GM12891 (cell line): ENCODE data around the genes GBP7 and BARHL2.

GRCh38 chr1:87854116-87854552 lies 525.5 kb downstream of the LMO4 start:
- RRBS: no CpG with 5 or more reads among the region's 5 CpGs

GRCh38 chr1:88327504-88328336 lies 356.4 kb upstream of the PKN2 start:
- RRBS: no CpG with 5 or more reads among the region's 3 CpGs

- RRBS: no CpG with 5 or more reads among the region's 2 CpGs
Observed at GRCh38 chr1:89045224-89045665, 19.8 kb downstream of the GBP1 start.

- RRBS: no CpG with 5 or more reads among the region's 7 CpGs
Observed at GRCh38 chr1:89127730-89128087, 1.8 kb upstream of the GBP2 start.

DNA sequence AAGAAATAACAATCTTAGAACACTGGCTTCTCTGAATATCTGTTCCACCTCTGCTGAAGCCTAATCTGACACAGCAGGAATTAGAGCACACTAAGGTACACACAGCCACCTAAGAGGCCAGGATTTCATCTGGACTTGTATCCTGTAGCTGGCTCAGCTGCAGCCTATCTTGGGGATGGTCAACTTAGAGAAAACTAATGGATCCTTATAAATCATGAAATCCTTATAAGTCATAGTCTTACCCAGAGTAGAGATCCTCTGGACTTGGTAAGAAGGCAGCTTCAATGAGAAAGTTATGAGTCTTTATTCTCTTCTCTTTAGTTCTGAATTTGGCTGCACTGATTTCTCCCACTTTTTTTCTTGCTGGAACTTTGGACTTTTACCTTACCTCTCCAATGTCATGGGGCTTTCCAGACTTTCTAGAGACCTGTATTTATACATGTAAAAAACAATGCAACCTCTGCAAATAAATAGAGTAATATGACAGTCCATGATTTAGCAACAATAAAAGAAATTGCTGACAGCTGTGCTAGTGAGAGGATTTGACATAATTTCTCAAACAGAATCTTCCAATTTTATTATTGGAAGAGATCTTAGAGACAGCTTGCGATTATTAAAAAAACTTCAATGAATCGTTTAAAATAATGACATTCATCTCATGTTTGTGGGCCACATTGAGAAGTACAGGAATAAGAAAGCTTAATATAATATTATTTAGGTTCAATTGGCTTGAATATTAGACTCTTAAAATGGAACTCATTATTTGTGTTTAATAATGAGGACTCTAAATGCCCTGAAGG lies at the start of gene GBP7:
Gene GBP7, minus strand, starts transcription at position 325 of the 800 bp plus-strand sequence.
- RRBS: no CpG with 5 or more reads among the region's 2 CpGs

GRCh38 chr1:89262017-89263039 lies 10.3 kb downstream of the GBP5 start:
- RRBS: no CpG with 5 or more reads among the region's 7 CpGs

GRCh38 chr1:89310438-89310761 lies 37.7 kb upstream of the GBP5 start:
- RRBS: no CpG with 5 or more reads among the region's 1 CpG

DNA sequence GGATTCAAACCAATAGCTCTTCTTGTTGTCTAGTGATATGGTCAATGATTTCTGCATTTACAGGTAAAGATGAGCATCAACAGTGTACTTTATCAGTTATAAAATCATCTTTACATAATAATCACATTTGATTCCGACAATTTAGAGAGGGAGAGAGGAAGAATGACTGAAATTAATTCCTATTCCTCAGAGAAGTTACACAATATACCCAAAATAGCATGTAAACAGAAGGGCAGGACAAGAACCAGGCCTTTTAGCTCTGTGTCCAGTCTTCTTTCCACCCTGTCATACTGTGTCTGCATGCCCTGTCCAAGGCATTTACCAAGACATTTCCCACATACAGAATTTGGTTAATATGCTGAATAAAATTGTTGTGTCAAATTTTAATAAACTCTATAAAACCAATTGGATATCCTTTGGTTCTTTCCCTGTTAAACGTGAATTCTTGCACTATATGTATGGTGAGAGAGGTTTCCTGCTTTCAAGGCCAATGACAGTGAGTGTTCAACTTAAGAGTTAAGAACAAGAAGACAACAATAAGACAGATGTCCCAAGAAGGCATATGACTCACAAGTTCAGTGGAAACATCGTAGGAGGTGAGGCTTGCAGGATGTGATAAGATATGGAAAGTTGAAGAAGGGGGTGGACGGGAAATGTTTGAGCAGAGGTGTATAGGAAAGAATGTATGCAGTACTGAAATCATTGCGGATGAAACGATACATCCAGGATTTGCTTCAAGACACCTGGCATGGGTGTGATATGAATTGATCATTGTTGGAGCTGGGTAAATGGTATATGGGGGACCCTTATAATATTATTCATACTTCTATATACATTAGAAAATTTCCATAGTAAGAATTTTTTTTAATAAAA lies 20.8 kb downstream of the LRRC8B start:
- RRBS: no CpG with 5 or more reads among the region's 6 CpGs

DNA sequence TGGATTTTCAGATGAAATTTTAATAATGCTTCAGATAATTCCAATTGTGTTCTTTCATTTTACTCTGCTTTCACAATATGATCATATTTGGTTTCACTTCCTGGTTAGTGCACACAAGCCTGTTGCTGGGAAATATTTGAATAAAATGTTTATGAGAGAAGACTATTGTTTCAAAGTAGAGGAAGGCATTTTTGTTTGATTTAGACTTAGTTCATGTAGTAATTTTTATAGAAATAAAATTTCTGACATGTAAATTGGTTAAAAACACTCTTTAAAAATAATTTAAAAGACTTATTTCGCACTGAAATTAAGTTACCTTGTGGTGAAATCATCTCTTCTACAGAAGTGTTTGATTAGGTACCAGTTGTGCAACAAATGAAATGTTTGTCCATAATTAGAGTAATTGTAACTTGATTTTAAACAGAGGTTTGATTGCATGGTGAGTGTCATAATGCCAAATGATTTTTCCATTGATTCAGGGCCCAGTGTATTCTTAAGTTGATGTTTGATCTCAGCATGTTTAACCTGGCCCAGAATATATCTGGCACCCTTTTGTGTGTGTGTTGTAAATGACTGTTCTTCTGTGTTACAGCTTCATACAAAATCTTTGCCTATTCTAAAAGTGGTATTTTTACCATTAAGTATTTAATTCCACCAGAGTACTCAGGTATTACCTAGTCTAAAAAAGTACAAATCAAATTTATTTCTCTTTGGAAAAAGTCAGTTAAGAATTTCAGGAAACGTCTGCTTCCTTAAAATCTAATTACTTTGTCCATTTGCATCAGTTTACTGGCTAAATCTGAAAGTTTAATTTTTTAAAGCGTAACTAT lies 28.5 kb downstream of the LRRC8B start:
- RRBS: no CpG with 5 or more reads among the region's 3 CpGs

DNA sequence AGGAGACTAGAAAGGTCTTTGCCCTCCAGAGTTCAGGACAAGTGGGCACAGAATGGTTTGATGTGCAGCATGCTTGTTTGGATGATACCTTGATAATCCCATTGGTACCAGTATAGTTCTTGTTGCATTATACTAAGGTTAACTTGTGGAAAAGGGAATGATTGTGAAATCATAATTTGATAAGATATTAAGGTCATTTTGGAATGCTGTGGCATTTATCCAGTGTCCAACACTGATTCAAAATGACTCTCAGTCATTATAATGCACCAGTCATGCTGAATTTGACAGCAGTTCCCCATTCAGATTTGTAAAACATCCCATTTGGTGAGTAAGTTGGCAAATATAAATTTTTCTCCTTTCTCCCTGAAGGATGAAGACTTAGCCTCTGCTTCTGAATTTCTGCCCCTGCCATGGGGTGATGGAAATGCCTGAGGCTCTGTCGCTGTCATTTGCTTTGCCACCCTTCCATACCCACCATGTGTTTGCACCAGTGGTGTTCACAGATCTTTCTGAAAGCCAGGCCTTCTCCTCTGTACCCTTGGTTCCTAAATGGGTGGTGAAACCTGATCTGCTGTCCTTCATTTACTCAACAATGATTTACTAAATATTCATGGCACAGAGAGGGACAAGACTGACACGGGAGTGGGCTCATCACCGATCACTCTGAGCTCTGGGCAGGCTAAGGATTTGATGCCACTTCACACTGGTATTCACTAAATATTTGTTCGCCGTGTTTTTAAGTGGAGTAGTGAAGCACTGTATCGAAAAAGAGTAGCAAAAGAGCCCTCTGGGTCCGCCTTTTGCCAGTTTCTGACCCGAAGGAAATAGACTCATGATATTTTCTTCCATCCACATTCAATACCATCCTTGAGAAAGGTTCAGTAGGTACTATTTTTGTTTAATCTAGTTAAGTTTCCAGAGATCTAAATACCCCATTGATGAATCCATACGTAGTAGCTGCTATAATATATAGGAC lies 40.8 kb downstream of the LRRC8B start:
- RRBS: no CpG with 5 or more reads among the region's 9 CpGs

- RRBS: no CpG with 5 or more reads among the region's 7 CpGs
Observed at GRCh38 chr1:89727705-89728218, 93.1 kb upstream of the LRRC8D start.

DNA sequence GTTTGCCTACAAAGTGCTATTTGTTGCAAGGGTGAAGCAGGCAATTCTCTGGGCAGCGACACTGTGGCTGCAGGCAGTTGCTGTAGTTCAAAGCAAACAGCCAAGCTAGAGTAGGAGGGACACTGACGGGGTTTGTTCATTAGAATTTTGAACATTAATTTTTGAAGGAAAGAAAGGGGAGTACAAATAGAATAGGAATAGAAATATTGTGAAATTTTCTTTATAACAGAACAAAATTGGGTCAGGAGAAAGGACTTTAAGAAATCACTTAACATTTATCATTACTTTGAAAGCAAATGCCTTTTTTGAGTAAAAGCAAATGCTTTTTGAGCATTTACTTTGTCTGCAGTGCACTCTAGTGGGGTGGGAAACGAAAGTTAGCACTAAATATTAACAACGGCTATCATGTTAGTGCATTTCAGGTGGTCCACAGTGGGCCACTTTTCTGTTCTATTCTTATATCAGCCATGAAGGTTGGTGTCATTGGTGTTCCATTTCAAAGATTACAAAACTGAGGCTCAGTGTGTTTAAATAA lies 13.2 kb downstream of the LRRC8D start:
- RRBS: no CpG with 5 or more reads among the region's 4 CpGs

GRCh38 chr1:89844334-89844727 lies 23.5 kb downstream of the LRRC8D start:
- RRBS: no CpG with 5 or more reads among the region's 5 CpGs

- RRBS: no CpG with 5 or more reads among the region's 4 CpGs
Observed at GRCh38 chr1:90031879-90032555, 37.1 kb downstream of the ZNF326 start.

DNA sequence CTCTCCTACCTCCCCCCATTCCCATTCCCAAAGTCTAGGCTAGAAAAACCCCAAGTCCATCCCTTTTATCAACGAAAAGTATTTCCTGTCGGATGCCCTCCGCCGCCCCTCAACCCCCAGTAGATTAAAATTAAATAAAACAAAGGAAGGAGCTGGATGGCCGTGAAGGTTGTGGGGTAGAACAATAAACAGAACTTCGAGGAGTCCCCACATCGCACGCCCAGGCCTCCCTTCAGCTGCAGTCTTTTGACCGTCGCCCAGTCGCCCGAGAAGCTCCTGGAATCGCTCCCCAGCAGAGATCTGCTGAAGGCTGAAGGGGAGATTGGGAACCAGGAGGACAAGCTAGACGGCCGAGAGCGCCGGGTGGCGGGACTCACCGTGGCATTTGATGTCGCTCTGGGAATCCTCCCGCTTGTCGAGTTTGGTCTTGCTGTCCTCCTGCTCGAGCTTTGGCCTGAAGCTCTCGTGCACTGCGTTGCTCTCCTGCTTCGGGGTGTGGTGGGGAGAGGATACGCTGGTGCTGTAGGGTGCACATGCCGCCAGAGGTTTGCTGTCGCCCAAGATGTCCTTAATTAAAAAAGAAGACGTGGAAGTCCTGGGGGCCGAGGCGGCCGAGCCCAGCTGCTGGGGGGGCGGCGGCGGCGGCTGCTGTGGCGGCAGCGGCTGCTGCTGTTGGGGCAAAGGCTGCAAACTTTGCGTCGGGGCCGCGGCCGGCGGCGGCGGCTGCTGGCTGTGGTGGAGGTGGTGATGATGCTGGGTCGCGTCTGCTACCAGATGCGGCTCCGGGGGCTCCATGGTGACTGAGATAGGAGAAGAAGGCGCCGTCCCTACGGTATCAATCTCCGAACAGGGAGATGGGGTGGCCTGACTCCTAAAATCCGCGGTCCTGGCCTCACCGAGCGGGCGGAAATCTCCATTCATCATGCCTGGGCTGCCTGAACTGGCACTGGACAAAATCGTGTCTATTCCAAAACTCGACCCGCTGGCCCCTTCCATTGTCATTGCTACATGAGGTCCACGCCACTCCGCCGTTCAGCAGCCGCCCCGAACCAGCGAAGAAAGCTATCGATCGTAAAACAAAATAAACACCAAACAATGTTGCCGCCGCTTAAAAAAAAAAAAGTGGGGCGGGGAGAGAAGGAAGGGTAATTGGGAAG lies at the start of gene BARHL2:
Gene BARHL2, minus strand, starts transcription at position 1,109 of the 1,157 bp plus-strand sequence.
- RRBS: 4% methylated on average over 8 of the region's 74 CpGs

- RRBS: no CpG with 5 or more reads among the region's 5 CpGs
Observed at GRCh38 chr1:90969057-90969832, 52.6 kb downstream of the ZNF644 start.

GRCh38 chr1:91020940-91021849 lies 640 bp downstream of the ZNF644 start:
- RRBS: no CpG with 5 or more reads among the region's 51 CpGs

GRCh38 chr1:91133231-91133794 lies 111.5 kb upstream of the ZNF644 start:
- RRBS: no CpG with 5 or more reads among the region's 9 CpGs

- RRBS: no CpG with 5 or more reads among the region's 4 CpGs
Observed at GRCh38 chr1:91680394-91681112, 179.9 kb downstream of the CDC7 start.

DNA sequence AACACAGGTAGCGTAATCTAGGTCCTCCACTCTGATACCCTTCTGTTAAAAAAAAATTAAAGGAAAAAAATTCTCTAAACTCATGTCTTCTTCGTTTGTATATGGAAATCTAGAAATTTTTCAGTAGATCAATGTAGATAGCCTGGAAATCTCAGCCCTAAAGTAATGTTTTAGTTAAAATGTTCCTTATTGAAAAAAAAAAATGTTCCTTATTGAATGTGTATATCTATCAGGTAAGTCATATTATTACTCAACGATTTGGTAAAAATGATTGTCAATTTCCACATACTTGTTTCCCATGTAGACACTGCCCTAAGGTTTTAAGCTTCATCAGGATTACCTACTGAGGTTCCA lies 181.2 kb downstream of the CDC7 start:
- RRBS: no CpG with 5 or more reads among the region's 3 CpGs